LNCaP clone FGC (cell line): ENCODE measurements around a stretch of chr2.

- RRBS, 2 experiments = no CpG with 5 or more reads among the region's 10 CpGs
These were observed 79.8 kb downstream of the LIMS1 start for GRCh38 chr2:108613951-108614597.

- RRBS, 2 experiments = no CpG with 5 or more reads among the region's 8 CpGs
These were observed 57.3 kb upstream of the RANBP2 start for GRCh38 chr2:108661877-108662554.

GRCh38 chr2:109031229-109032279 is 42.5 kb upstream of the EDAR start:
- RRBS, 2 experiments = 84 to 96% methylated on average over 15 to 21 of the region's 59 CpGs

DNA sequence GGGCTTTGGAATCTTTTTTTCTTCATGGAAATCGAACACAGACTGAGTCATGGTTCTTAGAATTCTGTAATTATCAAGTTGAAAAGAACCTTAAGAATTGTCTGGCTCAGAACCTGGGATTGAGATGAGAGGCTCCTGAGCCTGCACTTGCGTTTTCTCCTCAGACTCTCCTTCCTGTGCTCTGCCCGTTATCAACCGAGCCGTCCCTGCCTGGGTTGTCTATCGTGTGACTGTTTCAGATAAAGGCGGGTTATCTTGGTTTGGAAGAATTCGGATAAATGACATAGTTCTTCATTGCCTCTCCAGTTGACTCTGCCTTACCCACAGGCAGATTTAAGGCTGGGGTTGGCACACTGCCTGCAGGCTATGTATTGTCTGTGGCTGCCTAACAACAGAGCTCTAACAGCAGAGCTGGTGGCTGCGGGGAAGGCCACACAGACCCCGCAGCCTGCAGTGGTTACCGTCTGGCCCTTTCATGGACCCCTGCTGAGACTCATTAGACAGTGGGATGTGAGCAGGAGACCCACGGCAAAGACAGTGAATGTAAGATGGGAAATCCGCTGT is 44.2 kb downstream of the SH3RF3 start:
- RRBS, 2 experiments = no CpG with 5 or more reads among the region's 13 CpGs

GRCh38 chr2:109510981-109511721 is 102.6 kb downstream of the SEPTIN10 start:
- RRBS, 2 experiments = no CpG with 5 or more reads among the region's 8 CpGs

DNA sequence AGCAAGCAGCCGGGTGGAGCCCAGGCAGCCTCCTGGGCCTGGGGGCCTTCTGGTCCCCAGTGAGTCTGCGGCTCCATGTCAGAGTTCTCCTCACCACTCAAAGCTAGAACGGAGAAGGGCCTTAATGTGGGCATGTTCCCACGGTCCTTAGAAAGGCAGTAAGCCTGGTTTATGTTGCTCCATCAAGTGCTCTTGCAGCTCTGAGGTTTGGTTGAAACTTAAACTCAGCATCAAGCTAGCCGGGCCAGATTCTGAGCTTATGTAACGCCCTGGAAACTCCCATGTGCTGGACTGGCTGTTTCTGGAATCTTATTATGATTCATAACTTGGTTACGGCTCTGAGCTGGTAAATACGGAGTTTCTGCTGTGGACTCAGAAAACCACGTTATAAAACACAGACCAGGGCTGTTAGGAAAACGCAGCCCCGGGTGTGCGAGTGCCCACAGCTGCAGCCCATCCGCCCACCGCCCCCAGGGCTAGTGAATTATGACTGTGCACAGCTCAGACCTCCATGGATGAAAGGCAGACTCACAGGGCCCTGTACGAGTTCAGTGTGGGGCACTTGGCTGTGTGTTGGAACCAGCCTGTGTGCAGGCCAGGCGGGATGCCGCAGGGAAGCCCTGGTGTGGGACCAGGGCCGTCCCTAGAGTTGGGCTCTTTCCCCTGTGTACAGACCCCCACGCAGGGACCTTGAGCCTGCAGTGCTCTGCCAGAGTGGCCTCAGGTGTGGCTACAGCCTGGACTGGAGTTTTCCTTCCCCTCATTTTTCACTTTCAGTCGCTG is 99.6 kb downstream of the SEPTIN10 start:
- RRBS, 2 experiments = no CpG with 5 or more reads among the region's 20 CpGs

GRCh38 chr2:109567849-109568048 is 46.0 kb downstream of the SEPTIN10 start:
- RRBS, 2 experiments = no CpG with 5 or more reads among the region's 3 CpGs

DNA sequence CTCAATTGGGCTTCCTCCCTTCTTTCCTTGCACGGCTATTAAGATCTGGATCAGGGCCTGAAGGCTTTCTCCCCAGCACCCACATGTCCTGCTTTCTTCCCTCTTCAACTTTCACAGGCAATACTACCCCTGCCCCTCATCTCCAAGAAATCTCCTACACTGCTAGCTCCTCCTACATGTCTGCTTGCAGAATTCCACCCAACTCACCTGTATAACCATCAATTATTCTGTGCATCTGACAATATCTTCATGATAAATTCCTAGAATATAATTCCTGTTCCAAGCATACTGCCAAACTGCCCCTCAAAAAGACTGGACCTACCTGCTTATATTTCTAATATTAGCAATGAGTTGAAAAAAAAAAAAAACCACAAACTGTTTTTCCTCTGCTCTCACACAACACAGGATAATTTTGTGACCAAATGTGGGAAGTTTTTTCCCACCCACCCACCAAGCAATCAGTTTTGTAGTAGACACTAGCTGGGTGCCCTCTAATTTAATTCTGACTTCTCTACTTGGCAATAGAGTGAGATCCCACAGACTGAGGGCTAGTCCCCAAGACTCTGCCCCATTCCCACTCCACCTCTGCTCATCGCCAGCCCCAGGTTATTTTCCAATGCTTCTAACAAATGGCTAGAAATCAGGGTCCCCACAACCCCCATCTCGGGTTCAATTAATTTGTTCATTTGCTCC is 13.4 kb downstream of the SEPTIN10 start:
- RRBS, 2 experiments = no CpG with 5 or more reads among the region's 3 CpGs

DNA sequence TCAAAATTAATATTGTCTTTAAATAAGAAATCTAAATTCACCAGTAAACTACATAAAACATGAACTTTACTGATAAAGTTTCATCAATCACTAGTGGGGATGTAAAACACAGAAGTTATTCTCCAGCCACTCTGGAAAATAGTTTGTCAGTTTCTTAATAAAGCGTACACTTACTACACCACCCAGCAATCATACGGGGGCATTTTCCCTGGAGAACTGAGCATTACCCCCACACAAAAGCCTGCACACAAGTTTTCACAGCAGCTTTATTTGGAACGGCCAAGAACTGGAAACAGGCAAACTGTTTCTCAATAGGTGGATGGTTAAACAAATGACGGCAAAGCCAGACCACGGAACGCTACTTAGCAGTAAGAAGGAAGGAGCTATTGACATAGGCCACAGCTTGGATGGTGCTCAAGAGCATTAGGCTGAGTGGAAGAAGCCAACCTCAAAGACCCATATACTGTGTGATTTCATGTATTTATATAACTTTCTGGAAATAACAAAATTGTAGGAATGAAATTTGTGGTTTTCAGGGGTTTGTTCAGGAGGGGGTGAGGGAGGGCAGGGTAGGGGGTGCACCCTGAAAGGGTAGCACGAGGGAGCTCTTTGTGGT is 9.0 kb downstream of the MALL start:
- RRBS, 2 experiments = no CpG with 5 or more reads among the region's 7 CpGs

- RRBS, 2 experiments = no CpG with 5 or more reads among the region's 4 CpGs
These were observed 34.6 kb downstream of the NPHP1 start for GRCh38 chr2:110170076-110170701.

DNA sequence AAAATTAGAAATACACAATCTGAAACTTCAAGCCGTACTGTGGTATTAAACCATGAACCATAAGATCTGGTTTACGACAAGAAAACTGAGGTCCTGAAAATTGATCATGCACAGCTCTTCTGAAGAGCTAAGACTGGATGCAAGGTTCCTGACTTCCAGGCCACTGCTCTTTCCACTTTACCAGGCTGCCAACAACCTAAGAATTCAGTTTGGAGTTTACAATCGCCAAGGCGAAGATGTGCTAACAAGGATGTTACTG is 772 bp downstream of the MTLN start:
- RRBS, 2 experiments = no CpG with 5 or more reads among the region's 4 CpGs

GRCh38 chr2:110219334-110219828 is 7.0 kb upstream of the MTLN start:
- RRBS, 2 experiments = no CpG with 5 or more reads among the region's 1 CpG

DNA sequence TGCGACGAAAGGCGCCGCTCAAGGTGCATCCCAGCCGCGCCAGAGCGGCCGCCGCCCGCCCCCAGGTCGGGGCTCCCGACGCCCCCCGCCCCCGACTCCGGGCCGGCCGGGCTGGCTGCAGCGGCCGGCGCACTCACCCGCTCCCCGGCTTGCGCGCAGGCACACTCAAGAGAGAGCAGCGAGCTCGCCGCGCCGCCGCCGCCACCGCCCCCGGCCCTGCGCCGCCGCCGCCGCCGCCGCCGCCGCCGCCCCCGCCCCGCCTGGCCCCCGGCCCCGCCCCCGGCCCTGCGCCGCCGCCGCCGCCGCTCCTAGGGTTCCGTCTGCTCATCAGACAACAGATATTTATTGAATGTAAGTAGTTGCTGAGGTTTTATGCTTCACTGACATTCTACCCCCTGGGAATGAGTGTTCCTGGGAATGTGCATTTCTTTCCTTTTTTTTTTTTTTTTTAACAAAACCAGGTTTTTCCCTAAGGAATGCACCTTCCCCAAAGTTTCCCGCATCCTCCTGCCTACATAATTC is 33.9 kb upstream of the RGPD6 start:
- RRBS, 2 experiments = no CpG with 5 or more reads among the region's 57 CpGs

- RRBS, 2 experiments = 0% methylated on average over 2 of the region's 44 CpGs; no CpG with 5 or more reads in 1 of the 2 experiments
These were observed 599 bp upstream of the BUB1 start for GRCh38 chr2:110678131-110679193.

DNA sequence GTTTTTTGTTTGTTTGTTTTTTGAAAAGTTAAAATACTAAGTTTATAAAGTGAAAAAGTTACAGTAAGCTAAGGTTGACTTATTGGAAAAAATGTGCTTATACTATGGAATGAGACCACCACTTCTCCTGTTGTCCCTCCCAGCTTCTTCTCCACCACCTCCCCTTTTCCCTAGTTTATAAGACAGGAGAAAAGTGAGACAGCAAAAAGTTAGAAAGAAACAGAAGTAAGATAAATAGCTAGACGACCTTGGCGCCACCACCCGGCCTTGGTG is 1.3 kb upstream of the BUB1 start:
- RRBS, 2 experiments = no CpG with 5 or more reads among the region's 3 CpGs

GRCh38 chr2:111123019-111123605 is 2.4 kb downstream of the BCL2L11 start:
- RRBS, 2 experiments = 1 to 7% methylated on average over 13 to 15 of the region's 40 CpGs

DNA sequence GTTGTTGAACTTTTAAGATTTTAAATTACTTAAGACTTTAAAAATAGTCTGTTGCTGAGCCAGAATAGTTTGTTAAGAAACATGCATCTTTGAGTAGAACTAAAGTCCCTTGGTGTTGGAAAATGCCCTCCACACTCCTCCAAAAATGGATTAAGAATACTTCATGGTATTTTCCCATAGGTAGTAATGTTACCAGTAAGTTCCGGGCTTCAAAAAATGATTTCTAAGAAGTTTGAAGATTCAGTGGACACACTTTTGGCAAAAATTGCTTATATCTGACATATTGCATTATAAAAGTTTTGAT is 24.8 kb downstream of the BCL2L11 start:
- RRBS, 2 experiments = no CpG with 5 or more reads among the region's 1 CpG

DNA sequence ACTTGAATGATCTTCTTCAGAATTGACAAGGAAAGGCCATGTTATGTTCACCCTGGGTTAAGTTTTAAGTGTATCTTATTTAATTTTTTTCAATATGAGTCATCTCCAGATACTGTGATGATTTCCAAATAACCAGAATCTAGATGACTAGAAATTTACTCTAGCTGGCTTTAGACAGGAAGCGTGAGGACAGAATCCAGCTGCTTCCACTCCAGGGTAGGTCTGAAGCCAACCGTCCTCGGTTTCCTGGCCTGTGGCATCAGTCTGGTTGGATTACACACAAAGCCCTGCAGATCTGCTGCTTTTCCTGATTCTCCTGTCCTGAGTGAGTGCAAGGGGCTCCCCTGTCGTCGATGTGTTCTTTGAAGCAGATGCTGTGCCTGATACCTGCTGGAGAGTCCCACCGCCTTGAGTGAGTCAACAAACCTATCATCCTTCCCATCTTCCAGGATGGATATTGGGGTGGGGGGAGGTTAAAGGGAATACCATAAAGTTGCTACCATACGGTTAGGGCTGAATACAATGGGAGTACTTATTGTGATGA is 370.6 kb downstream of the BCL2L11 start:
- RRBS, 2 experiments = no CpG with 5 or more reads among the region's 7 CpGs

DNA sequence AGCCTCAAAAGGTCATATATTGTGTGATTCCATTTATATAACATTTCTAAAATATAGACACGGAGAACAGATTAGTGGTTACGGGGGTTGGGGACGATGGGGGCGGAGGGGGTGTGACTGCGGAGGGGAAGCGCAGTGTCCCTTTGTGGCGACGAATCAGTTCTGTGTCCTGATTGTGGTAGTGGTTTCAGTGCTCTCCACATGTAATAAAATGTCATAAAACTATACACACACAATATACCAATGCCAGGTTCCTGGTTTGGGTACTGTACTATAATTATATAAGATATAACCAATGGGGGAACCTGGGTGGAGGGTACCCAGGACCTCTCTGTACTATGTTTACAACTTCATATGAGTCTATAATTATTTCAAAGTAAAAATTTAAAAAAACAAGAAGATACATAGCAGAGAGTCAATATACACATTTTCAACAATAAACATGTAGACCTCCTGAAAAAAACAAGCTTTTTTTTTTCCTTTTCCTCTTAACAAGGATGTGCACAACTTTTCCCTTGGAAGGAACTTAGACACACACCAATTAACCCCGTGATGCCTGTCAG is 186.3 kb downstream of the ANAPC1 start:
- RRBS, 2 experiments = no CpG with 5 or more reads among the region's 9 CpGs

DNA sequence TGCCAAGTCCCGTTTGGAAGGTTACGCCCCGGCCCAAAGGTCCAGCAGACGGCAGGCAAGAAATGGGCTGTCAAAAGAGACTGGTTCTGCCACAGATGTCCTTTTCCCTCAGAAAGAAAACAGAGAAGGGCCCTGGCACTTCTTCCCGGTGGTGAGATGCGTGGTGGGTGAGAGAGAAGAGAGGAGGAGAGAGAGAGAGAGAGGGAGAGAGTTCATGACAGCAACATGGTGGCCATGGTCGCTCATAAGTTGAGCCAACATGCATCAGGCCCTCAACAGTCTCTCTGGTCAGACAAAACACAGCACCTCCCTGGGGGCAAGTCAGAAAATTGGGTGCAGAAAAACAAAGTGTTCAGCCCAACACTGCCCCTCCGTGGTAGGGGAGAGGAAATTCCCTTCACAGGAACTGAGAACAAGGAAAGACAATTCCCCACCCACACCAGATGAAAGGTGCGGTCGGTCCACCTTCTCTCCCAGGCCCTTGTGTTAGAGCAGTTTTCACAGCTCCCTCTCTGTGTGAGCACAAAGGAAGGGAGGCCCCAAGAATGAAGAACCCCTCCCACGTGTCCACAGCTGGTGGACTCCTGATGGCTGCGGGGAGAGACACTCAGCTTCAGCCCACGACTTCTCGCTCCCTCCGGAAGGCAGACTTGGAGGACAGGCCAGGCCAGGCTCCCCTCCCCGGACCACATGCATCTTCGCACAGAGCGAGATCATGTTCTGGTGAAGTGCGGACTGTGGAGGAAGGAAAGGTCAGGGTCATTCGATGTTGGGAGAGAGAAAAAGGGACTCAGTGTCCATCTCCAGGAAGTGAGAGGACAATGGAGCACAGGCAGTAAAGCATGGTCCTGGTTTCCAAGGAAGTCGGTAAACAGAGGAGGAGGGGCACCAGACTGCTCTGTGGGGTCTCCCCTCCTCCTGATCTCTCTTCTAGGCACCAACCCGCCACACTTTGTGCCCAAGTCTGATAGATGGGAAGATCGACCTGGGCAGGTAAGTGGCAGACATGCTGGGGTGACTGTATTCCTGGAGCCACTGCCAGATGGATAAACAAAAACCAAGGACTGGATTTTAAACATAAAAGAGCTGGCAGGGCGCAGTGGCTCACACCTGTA is 181.7 kb downstream of the ANAPC1 start:
- RRBS, 2 experiments = 71 to 73% methylated on average over 2 to 3 of the region's 24 CpGs